NB4 (cell line): ENCODE data around the genes CFHR4, DENND1B and C1orf53.

GRCh38 chr1:185719220-185719829 lies 14.9 kb upstream of the HMCN1 start:
- RRBS = no CpG with 5 or more reads among the region's 7 CpGs

DNA sequence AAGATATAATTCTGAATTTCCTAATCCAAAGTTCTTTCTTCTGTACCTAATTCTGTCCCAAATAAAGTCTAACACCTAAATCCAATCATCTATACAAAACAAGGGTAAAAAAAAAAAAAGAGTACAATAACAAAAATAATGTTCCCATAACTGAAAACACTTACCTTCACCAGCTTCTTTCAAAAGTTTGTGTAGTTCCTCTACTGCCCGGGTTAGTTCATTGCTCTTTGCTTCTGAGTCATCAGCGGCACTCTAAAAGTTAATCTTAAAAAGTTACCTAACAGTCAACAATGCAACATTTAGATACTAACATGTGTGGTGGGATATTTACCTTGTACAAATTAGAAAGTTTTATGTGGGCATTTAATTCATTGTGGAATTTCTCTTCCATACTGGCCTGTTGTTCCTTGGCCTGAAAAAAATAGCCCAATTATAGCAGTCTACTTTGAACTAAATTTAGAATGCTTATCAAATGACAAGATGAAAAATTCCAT lies 13.5 kb downstream of the TPR start:
- RRBS = no CpG with 5 or more reads among the region's 2 CpGs

DNA sequence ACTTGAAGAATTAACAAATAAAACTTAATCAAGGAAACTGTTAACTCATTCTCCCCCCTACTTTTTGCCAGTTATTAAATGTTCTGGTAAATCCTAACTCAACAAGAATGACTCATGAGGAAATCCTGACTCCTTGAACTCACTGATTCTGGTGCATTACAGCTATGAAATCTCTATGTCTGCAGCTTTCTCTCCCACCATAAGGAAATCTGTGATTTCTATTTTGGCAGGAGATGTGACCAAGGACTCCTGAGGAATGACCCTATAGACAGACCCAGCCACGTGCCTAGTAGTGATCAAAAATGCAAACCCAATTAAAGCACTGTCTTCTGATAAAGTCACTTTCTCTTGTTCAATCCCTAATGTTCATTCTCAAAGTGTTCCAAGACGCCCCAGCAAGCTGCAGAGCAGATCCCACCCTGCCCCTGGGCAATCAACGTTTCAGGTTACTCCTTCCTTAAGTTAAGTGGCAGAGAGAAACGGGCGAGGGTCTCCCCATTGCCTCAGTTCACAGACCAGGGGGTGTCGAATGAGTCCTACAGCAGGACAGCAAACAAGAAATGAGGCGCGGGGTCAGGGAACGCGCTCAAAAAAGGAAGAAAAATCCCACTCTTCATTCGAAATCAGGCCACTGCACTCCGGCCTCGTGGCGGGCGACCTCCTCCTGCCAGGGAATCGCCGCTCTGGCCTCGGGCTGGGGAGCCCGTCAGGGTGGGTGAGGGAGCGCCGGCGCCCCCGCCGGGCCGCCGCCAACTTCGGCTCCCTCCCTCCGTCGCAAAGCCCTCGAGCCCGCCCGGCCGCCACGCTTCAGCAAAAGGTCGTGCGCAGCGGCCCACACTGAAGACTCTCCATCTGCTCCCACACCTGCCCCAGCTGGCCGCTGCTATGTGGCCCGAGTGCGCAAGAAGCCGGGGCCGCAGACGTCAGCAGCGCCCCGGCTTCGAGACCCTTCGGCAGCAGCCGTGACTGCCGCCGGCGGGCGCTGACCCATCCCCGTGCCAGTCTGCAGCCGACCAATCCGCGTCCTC lies 588 bp upstream of the RGS2 start:
- RRBS = 1% methylated on average over 31 of the region's 56 CpGs

GRCh38 chr1:192925630-192926025 lies 116.8 kb downstream of the RGS2 start:
- RRBS = no CpG with 5 or more reads among the region's 4 CpGs

DNA sequence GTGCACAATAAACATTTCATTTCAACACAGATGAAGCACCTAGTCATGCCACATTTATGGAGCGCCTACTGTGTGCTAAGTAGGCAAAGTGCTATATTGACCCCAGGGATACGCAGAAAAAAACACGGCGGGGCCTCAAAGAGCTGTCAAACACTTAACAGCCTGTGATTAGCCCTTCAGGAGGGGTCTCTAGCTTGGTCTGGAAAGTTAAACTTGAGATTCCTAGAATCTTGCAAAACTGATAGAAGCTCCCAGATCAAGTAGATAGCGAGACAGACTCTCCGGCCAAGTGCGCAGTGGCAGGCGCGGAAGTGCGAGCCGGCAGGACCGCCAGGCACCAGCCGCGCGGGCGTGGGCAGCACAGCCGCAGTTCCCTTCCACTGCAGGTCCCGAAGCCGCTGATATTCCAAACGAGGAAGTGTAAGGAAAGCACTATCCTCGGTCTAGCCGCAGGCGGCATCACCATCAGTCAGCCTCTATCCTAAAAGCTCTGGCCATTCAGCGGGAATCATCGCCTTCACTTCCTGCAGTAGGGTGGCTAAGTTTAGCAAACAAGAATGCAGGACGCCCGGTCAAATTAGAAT lies 840 bp downstream of the GLRX2 start:
- RRBS = 1% methylated on average over 6 of the region's 27 CpGs

GRCh38 chr1:193121511-193121921 lies 315 bp upstream of the CDC73 start:
- RRBS = 25% methylated on average over 4 of the region's 41 CpGs

GRCh38 chr1:196609443-196609882 lies 1.2 kb upstream of the KCNT2 start:
- RRBS = no CpG with 5 or more reads among the region's 9 CpGs

DNA sequence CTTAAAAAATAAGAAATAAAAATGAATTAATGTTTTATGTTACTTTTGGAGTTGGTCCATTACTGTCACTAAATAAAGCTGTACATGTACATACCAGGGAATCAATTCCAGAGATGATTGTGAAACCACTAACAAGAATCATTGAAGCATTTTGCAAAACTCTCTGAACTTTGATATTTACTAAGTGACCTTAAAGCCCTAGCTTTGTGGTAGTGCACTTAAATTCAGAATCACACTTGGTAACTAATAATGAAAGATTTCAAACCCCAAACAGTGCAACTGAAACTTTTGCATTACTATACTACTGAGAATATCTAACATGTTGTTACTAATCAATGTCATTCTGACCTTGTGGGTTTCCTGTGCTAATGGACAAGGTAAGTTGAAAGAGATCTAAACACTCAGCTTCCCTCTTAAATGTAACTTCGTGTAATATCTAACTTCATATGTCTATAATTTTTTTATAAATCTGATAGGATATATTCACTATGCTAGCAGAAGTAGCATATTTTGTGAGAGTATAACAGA lies at the start of gene CFHR4:
Gene CFHR4 (plus strand): TSS at position 221 of the 528 bp plus-strand sequence.
- RRBS = no CpG with 5 or more reads among the region's 1 CpG

DNA sequence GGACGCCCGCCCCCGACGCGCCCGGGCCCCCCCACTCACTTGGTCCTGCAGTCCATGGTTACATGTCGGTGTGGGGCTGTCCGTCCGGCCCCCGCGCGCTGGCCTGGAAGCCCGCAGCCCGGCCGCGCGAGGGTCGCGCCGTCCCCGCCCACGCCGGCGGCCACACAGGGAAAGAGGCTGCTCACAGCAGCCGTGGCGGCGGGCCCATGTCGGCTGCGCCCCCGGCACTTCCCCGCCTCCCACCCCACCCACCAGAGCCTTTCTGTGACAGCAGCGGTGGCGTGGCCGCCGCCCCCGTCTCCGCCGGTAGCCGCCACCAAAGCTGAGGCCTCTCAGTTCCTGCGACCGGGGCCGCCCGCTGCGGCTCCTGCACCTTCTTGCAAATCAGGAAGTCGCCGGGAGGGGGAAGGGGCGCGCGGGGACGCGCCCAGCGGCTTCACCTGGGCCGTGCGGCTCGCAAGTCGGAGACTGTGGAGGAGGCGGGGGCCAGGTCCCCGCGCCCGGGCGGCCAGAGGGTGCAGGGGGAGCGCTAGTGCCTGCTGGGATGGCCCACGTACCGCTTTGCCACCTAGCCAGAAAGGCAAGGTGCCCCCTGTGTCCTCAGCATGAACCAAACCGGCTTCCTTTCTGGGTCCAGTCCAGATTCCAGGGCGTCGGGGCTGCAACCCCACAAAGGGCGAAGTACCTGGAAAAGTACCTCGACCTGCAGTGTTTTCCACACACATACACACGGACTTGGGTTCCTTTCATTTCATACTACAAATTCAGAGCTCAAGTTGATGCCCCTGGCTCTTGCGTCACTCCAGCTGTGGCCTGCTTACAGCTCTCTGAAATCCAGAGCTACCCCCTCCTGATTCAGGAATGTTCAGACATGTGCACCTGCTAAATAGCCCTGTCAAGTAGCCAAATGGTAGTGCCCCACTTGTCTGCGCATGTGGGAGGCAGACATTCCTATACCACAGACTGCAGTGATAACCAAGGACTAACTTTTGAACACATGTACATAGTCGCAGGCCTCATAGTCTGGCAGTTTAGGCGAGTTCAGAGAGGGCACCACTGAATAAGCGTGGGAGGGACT lies at the start of gene DENND1B:
Gene DENND1B (minus strand): TSS at position 381 of the 1,078 bp plus-strand sequence.
- RRBS = 2% methylated on average over 46 of the region's 75 CpGs

GRCh38 chr1:197901999-197903412 lies at the start of gene C1orf53:
C1orf53 (plus strand) TSS chr1:197902630.
- RRBS = 1% methylated on average over 8 of the region's 98 CpGs

- RRBS = no CpG with 5 or more reads among the region's 48 CpGs
Observed at GRCh38 chr1:197915472-197916509, 1.4 kb upstream of the LHX9 start.

GRCh38 chr1:197955542-197956237 lies 38.5 kb downstream of the LHX9 start:
- RRBS = no CpG with 5 or more reads among the region's 4 CpGs

DNA sequence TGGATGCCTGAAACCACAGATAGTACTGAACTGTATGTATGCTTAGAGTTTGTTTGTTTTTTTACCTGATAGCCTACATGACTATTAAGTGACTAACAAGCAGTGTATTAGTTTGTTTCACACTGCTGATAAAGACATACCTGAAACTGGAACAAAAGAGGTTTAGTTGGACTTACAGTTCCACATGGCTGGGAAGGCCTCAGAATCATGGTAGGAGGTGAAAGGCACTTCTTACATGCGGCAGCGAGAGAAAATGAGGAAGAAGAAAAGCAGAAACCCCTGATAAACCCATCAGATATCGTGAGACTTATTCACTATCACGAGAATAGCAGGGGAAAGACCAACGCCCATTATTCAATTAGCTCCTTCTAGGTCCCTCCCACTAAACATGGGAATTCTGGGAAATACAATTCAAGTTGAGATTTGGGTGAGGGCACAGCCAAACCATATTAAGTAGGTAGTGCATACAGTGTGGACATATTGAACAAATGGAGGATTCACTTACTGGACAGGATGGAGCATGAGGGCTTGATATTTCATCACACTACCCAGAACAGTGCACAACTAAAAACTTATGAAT lies 78.4 kb downstream of the LHX9 start:
- RRBS = no CpG with 5 or more reads among the region's 5 CpGs

- RRBS = no CpG with 5 or more reads among the region's 33 CpGs
Observed at GRCh38 chr1:198157511-198157920, 718 bp downstream of the NEK7 start.

DNA sequence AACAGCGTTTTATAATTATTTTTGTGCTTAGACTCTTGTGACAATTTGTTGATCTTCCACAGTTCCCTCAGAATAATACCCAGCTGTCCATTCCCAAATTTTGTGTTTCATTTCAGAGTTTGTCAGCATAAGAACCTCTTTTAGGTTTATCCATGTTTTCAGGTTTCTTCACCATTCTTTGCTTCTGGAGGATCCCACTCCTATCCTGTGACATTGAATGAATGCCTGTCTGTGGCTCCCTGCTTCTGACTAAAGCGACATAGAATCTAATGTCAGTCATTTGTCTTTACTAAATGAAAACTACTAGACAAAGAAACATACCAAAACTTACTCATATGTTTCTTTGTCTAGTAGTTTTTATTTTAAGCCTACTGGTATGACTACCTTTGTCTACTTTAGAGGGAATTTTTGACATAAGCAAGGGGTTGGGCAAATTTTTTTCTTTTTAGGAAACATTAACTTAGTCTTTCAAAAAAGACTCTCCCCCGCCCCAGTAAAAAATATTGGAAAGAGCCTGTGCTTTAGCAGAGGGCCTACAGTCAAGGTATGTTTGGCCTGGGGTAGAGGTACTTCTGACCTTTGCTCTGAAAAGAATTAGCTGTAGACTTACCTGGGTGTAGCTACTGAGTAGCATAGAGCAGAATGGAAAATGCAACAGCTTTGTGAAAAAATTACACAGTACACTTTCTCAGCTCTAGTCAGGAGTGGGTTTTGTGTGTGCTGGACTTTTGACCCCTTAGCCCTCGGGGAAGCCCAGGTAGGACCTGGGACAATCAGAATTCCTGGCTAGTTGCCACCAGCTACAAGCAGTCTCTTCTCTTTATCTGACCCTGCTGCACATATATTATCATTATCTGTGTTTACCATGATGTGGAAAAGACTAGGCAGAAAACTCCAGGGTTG lies 5.0 kb downstream of the NEK7 start:
- RRBS = no CpG with 5 or more reads among the region's 4 CpGs

DNA sequence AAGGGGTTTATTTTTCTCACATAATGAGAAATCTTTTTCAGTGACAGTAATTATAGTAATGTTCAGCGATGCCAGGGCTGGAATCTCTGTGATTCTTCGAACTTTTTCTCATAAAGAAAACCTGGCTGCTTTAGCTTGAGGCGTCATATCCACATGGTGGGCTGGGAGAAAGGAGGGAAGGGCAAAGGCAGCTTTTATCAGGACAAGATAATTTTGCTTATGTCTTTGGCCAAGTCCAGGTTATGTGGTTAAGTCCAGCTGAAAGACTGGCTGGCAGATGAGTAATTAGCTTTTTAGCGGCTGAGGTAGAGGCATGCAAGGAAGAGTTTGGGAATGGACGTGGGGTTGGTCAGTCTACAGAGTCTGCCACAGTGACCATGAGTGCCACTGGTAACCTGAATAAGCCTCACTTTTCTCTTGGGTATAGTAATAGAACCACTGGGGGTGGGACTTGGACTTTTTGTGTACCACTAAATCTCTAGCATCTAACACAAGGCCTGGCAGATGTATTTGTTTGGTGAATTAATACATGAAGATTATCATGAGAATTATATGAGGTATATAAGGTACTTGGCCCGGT lies 39.8 kb downstream of the NEK7 start:
- RRBS = no CpG with 5 or more reads among the region's 6 CpGs

DNA sequence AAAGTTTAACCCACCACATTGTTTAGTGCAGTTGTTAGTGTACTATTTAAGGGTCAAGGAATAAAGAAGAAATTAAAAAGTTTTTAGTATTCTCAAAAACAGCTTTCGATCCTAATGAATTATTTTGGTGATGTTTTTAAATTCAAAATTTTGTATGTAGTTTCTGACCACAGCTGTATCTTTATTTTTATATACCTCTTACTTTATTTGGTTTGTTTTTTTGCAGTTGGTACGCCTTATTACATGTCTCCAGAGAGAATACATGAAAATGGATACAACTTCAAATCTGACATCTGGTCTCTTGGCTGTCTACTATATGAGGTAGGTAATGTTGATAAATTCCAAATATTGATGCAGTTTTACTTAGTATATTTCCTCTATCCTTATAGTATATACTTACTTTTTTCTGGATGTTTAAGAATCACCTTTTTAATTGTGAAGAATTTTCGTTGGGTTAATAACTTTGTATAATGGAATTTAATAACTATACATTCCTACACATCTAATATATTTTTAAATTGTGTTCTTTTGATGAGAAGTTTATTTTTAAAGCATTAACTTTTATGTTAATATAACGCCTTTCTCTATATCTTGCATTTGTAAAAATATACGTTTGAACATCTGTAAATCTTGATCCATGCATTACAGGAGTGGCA lies 136.0 kb downstream of the NEK7 start:
- RRBS = no CpG with 5 or more reads among the region's 5 CpGs

GRCh38 chr1:198443180-198443908 lies 97.1 kb downstream of the ATP6V1G3 start:
- RRBS = no CpG with 5 or more reads among the region's 4 CpGs

DNA sequence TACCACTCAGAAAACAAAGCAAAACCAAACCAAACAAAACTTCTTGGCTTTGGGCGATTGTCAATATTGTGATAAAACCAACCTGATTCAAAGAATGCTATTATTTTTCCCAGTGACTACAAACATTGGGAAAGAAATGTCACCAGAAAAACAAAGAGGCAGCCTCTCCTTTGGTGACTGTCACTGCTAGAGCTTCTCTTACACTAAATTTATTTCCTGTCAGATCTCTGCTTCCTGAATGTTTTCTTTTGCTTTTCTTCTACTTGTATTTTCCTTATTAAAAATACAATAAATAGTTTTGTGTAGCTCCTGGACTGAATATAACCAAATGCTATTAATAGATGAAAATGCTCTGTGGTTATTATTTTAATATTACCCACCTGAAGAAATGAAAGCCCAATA lies 5.7 kb downstream of the ATP6V1G3 start:
- RRBS = no CpG with 5 or more reads among the region's 1 CpG

DNA sequence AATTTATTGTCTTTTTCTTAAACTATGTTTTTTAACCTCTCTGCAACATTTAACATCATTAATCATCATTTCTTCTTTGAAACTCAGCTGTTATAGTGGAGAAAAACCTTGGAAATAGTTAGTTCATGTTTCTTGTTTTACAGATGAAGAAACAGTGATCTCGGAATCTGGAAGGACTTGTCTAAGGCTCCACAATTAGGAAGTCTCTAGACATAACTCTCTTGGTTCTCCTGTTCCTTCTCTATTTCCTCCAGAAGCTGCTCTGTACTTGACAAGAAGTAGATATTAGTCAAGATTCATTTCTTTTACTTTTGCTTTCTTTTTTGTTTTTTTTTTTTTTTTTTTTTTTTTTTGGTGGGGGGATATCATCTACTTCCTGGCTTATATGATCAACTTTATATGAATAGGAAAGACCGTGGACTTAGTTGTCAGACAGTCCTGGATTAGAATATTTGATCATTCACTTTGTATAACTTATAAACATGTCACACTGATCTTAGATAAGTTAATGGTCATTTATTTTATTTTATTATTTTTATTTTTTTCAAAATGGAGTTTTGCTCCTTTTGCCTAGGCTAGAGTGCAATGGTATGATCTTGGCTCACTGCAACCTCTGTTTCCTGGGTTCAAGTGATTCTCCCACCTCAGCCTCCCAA lies 25.9 kb upstream of the PTPRC start:
- RRBS = no CpG with 5 or more reads among the region's 2 CpGs